Measurements from ENCODE around the gene ASXL2.

DNA sequence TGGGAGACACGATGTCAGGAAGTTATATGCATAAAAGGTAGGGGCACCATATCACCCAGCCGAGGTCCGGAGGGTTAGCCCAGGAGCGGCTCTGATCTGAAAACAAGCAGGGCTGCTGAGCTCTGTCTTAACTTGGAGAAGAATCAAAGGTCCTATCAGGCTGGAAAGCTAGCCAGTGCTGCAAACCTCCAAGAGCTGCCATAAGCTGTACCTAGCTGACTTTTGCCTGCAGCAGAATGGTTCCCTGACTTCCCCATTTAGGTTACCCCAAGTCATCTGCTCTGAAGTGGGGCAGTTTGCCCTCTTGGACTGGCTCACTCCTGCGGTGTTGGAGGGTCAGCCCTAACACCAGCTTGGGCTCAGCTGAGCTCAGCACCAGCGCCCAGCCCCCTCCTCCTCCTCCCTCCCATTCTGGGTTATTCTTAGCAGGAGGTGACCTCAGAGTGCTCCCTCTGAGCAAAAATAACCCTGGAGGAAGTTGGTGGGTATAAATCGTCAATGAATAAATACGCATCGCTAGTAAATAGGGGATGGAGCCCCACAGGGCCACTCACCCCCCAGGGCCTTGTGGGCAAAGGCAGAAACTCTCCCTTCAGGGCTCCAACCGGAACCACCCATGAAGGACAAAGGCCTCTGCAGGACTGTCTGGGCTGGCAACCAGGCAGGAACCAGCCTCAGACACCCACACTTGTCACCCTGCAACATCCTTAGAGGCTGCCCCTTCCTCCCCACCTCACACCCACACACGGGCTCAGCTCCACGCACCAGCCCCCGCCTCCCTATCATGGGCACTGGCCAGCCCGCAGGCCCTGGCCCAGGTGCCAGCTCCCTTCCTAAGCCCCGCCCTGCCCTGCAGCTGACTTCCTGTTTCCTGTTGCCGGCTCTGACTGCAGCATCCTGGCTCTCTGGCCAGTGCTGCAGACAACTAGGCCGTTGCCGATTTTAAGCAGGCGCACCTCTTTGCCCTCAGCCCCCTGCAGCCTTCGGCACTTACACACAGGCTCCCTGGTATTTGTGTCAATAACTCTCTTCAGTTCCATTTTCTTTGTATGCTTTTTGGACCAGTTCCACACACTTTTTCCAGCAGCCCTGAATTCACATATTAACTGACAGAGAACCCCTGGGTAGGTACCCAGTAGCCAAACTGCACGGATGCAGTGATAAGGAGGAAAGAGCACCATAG is 46.8 kb downstream of the DNMT3A start:
- PRO-cap: no peak

GRCh38 chr2:25324884-25325397 is 16.8 kb downstream of the DNMT3A start:
- PRO-cap: no peak

DNA sequence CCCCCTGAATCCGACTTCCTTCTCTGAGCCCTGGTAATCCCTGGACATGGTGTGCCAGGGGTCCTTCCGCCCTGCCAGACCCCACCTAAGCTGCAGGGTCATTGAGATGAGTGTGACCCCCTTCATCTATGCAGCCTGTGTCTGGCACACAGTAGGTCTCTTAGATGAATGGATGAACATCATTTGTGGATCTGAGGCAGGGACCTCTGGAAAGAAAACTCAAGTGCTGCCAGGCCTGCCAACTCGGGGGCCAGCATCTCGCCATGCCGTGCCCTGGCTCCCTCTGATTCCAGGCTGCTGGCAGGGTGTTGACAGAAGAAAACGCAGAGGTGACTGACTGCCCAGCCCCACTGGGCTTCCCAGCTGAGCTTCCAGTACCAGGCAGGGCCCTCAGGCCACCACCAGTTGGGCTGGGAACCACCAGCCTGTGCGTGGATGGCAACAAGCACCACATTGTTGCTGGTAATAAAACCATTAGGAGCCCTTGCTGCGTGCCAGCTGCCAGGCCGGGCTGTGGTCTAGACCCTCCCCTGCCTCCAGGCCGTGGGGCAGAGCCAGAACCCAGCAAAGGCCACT is 9.3 kb downstream of the DNMT3A start:
- PRO-cap: no peak

DNA sequence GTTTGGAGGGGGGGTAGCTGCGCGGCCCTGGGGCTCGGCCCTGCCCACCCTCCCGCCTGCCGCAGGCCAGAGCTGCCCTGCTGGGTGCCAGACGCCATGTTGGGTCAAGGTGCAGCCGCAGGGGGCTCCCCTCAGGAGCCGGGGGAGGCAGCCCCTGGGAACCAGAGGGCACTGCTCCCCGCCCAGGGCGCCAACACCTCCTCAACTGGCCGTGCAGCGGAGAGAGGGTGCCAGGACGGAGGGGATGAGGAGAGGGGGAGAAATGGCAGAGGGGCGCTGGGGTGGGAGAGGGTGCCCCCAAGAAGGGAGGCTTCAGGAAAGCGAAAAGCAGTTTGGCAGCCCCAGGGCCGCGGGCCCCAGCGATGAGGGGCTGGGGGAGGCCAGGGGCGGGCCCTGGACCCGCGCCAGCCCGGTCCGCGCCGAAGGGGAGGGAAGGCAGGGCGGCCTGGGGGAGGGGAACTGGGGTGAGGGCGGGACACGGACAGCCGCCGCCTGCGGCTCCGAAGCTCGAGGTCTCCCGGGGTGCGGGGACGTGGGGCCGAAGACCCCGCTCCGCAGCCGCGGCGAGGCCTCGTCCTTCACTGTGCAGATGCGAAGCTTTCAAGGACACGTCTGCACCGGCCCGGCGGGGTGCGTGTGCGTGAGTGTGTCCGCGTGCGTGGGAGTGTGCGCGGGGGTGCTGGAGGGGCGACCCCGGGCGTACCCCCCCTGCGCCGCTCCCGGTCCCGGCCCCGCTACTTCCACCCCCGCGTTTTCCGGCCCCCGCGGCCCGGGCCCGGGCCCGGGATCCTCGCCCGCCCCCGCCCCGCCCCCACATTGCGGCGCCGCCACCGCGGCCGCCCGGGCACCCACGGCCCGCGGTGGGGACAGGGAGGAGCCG is 1.4 kb downstream of the DNMT3A start:
- PRO-cap: unidirectional peak, plus-strand start at position 458 of the sequence

- PRO-cap: no peak
Observed at GRCh38 chr2:25418942-25419357, 77.2 kb upstream of the DNMT3A start.

DNA sequence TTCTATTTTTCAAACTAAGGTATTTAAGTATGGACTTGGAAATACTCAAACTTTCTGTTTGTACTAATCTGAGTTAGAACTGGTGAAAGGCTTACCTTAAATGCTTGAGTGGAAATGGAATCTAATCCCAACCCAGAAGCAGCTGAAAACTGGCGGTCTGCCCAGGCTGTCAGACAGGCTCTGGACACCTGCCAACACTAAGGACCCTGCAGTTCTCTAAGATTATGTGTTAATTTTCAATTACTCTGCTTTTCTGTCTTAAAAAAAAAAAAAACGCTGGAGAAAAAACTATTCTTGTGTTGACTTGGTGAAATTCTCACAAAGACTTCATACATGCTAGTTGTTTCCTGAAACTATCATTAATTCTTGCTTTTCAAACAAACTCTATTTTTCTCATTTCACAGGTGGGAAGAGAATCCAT is 132.3 kb upstream of the DNMT3A start:
- PRO-cap: no peak

DNA sequence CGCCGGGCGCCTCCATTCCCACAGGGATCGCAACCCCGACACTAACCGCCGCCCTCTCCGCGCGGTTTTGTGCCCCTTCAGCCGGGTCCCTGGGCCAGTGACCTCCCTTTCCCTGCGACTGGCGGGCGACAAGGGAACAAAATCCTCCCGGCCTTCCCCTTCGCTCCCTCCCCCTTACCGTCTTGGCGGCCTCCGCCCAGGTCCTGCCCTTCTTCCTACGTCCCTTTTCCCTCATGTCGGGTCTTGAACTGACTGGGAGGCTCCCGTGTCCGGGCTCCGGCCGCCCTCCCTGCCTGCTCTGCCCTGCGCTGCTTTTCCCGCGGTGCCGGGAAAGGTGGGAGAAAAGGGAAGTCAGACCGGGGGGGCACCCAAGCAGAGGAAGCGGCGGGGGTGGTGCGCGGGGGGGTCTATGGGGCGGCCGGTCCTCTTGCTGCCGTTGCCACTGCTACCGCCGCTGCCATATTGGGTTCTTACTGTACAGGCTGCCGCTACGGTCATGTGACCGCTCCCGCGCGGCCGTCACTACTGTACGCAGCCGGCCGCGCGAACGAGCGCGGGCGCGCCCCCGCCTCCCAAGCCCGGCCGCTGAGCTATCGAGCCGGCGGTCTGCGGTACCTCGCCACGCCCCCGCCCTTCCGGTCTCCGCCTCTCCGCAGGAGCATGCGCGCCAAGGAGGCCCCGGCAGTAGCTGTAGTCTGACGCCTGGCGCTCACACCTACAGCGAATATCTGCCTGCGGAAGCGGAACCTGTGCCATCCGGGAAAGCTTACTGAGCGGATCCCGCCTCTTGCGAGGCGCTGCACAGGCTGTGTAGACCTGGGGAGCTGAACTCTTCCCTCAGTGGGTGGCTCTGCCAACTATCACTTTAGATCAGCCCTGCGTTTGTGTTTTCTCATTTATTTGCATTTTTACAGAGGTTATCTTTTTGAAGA is at the start of gene ASXL2:
Gene ASXL2, minus strand, starts transcription at position 500 of the 932 bp plus-strand sequence.
- PRO-cap: unidirectional peak, minus-strand start at position 184 of the sequence; bidirectional peak, plus-strand start at position 684 of the sequence, minus-strand start at position 464 of the sequence

GRCh38 chr2:25980553-25980982 is 1.7 kb downstream of the KIF3C start:
- PRO-cap: no peak

GRCh38 chr2:26013576-26014141 is 20.2 kb upstream of the RAB10 start:
- PRO-cap: no peak

- PRO-cap: no peak
Observed at GRCh38 chr2:26098323-26098778, 64.5 kb downstream of the RAB10 start.

DNA sequence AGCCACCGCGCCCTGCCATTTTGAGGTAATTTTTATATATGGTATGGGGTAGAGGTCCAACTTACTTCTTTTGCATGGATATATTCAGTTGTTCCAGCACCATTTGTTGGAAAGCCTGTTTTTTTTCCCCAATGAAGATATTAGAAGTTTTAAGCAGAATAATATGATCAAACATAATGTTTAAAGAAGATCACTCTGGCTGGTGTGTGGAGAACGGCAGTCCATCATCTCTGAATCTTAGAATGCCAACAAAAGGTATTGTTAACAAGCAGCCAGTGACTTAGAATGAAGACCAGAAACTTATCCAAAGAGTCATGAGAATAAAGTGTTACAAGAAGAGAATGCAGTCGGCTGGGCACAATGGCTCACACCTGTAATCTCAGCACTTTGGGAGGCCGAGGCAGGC is 67.9 kb upstream of the GAREM2 start:
- PRO-cap: no peak

GRCh38 chr2:26233934-26234591 is 10.4 kb downstream of the HADHA start:
- PRO-cap: no peak

GRCh38 chr2:26251698-26252360 is 7.1 kb downstream of the HADHB start:
- PRO-cap: no peak

- PRO-cap: no peak
Observed at GRCh38 chr2:26339629-26340197, 6.2 kb upstream of the SELENOI start.

DNA sequence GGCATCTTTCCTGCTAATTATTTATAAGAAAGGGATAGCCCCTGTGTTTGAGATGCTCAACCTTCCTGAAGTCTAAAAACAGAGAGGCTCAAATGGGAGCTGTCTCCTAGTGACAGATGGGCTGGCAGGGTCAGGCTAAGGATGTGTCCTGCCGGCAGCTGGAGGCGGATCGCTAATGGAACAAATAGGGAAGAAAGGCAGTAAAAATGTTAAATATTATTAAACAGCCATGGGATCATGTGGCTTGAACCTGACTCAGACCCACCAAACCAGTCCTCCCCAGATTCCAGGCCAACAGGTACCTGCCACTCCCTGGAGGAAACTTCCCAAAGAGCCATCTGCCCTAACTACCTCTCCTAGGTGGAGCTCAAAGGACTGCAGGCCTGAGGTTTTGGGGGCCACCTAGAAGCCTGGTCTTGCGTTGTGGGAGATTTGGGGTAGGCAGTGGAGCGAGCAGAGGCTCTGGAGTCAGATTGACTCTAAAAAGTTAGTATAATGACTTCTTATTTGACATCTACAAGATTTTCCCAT is 34.4 kb downstream of the CIB4 start:
- PRO-cap: bidirectional peak, plus-strand start at position 308 of the sequence, minus-strand start at position 177 of the sequence

DNA sequence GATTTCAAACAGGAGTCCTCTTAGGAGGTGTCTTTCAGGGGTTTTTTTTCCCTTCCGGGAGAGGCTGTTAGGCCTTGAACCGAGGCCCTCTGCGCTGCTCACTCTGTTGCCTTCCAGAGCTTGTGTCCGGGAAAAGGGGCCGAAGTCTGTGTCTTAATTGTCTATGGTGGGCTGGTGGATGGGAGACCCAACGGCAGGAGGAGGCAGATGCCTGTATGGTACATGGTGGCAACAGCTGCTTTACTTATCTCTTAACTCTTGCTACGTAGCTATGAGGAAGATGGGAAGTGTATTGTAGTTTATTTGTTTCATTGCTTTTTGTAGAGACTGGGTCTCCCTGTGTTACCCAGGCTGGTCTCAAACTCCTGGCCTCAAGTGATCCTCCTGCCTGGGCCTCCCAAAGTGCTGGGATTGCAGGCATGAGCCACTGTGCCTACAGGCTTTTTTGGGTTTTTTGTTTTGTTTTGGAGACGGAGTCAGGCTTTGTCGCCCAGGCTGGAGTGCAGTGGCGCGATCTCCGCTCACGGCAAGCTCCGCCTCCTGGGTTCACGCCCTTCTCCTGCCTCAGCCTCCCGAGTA is 1.0 kb downstream of the CENPA start:
- PRO-cap: no peak

DNA sequence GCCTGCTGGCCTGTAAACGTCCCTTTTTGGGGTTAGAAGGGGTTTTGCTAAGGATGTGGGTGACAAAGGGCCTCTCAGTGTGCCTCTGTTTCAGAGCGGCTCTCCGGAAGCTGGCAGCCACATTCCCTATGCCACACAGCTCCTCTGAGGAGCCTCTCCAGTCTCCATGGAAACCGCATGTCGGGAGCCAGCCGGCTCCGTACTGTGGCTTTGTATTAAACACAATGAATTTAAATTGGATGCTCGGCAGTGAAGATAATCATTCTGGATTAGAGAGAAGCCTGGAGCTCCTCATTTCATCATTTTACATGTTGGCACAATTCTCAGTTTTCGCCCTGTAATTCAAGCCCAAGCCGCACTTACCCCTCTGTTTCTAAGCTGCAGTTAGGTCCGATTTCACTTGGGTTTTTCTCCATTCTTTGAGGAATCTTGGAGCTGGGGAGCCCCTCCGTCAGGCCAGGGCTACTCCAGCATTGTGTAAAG is 57.9 kb upstream of the MAPRE3 start:
- PRO-cap: no peak

- PRO-cap: no peak
Observed at GRCh38 chr2:26972182-26972801, 1.9 kb downstream of the MAPRE3 start.

DNA sequence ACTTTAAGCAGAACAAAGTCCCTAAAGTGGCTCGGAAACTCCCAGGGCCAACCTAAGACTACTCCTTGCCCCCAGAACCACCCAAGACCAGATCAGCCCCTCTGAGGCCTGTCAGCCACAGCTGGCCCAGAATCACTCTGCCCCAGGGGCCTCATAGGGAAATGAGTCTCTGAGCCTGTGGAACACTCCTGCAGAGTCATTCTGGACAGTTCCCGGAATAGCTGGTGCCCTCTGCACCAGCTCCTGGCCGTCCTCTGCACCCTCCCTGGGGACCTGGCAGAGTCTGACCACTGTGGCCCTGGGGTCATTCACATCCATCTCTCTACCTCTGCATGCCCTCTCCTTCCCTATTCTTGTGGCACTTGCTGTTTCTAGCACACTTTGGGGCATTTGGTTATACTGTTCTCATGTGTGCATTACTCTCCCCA is 14.6 kb upstream of the TMEM214 start:
- PRO-cap: no peak

- PRO-cap: no peak
Observed at GRCh38 chr2:27058519-27058718, 7.0 kb downstream of the AGBL5 start.

Data from Metastatic Lung Carcinoma in the Adrenal Gland (tissue), 1 donor.